Metastatic Liver Carcinoma in the Lung (tissue), 2 donors: ENCODE results near the gene CD9.

DNA sequence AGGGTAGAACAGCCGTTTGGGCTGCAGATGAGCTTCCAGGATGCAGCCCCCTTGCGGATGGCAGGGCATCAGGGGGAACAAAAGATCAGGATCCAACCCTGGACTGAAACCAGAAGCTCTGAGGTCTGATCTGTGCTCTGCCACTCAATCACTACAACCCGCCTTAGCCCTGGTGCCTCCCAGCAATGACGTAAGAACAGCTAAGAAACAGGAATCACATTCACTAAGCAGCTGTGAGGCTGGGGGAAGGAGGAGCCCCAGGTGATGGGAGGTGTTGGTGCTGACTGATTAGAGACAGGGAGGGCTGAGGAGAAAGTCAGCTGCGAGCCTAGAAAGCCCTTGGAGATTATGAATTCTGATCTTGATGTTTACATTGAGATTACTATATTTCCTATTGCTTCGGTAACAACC lies 6.3 kb upstream of the CD9 start:
- PRO-cap, 2 experiments: peak in 1 of 2 experiments; most common plus-strand start position 234 of the sequence (in 1); most common minus-strand start position 120 of the sequence (in 1)

- PRO-cap, 2 experiments: peak in 2 of 2 experiments; most common plus-strand start chr12:6200374 (in 2); most common minus-strand start chr12:6200909 (in 1)
These were observed at the start of gene CD9 for GRCh38 chr12:6200299-6201120. Gene CD9, plus strand, starts transcription at chr12:6200400.

DNA sequence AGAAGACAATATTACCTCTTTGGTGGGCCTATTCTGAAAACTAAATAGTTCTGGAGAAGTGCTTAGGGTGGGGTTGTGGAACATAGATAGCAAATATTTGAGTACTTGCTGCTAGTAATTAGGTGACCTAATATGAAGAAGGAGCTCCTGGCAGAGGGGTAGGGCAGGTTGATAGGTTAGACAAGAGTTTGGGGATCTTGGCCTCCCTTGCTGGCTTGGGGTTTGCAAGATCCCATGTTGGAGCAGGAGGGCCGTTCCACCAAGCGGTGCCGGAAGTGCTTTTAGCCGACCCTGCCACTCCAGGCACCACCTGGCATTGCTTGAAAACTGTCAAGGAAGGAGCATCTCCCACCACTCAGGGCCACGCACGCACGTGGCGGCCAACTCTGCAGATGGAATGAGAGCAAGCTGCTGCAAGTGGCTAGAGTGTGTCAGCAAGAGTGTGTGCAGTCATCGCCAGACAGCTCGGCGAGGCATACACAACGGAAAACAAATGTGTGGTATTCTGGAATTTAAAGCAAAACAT lies 11.0 kb downstream of the CD9 start:
- PRO-cap, 2 experiments: no peak in any of the 2 experiments

- PRO-cap, 2 experiments: no peak in any of the 2 experiments
These were observed 24.4 kb downstream of the CD9 start for GRCh38 chr12:6224404-6225287.

DNA sequence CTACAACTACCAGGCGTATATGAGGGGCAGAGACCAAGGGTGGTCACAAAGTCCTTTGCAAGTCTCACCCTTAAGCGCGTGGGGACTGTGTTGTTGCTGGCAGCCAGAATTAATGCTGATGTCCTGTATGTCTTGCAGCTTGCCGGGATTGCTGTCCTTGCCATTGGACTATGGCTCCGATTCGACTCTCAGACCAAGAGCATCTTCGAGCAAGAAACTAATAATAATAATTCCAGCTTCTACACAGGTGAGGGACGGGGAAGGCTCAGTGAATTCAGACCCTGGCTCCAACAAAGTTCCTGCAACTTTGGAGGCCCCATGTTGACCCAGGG lies 25.1 kb downstream of the CD9 start:
- PRO-cap, 2 experiments: no peak in any of the 2 experiments

DNA sequence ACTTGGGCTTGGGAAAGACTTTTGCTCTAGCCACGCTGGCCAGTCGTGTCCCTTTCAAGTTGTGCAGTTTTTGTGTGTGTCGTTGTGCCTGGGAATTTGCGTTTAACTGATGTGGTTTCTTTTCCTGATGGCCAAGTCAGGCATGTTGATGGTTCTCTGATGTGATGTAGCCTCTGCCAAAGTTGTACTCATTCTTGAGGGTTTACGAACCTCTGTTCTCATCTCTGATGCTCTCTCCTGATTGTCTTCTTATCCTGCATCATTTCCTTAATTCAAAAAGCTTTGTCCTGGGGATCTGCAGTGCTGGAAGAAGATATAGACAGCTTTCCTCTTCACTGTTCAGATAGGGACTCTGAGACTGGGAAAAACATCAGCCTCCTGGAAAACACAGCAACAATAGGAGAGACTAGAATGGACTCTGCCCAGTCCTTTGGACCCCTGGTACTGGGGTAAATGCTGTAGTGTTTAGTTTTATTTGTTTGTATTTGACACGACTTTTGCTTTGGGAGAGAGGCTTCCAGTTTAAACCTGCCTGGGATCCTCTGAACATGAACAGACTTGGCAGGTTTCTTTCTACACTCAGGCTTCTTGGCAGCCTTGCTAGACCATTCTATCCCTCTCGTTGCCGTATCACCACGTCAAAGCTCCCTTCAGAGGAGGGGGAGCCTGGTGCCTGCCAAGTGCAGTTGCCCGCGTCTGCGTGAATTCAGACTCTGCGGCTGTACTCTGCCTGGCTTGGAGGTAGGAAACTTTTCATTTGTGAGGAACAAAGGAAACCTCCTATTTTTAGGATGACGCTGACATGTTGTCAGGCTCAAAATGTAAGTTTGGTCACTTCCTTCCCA lies 25.6 kb downstream of the CD9 start:
- PRO-cap, 2 experiments: peak in 1 of 2 experiments; most common minus-strand start position 737 of the sequence (in 1)

- PRO-cap, 2 experiments: no peak in any of the 2 experiments
These were observed 44.2 kb upstream of the PLEKHG6 start for GRCh38 chr12:6266136-6266870.

DNA sequence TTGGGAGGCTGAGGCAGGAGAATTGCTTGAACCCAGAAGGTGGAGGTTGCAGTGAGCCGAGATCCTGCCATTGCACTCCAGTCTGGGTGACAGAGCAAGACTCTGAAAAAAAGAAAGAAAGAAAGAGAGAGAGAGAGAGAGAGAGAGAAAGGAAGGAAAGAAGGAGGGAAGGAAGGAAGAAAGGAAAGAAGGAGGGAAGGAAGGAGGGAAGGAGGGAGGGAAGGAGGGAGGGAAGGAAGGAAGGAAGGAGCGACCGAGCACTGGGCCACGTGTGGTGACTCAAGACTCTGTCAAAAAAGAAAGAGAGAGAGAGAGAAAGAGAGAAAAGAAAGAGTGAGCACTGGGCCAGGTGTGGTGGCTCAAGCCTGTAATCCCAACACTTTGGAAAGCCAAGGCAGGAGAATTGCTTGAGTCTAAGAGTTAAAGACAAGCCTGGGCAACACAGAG lies 16.4 kb upstream of the PLEKHG6 start:
- PRO-cap, 2 experiments: no peak in any of the 2 experiments

GRCh38 chr12:6368006-6368599 lies 7.3 kb downstream of the SCNN1A start:
- PRO-cap, 2 experiments: no peak in any of the 2 experiments

DNA sequence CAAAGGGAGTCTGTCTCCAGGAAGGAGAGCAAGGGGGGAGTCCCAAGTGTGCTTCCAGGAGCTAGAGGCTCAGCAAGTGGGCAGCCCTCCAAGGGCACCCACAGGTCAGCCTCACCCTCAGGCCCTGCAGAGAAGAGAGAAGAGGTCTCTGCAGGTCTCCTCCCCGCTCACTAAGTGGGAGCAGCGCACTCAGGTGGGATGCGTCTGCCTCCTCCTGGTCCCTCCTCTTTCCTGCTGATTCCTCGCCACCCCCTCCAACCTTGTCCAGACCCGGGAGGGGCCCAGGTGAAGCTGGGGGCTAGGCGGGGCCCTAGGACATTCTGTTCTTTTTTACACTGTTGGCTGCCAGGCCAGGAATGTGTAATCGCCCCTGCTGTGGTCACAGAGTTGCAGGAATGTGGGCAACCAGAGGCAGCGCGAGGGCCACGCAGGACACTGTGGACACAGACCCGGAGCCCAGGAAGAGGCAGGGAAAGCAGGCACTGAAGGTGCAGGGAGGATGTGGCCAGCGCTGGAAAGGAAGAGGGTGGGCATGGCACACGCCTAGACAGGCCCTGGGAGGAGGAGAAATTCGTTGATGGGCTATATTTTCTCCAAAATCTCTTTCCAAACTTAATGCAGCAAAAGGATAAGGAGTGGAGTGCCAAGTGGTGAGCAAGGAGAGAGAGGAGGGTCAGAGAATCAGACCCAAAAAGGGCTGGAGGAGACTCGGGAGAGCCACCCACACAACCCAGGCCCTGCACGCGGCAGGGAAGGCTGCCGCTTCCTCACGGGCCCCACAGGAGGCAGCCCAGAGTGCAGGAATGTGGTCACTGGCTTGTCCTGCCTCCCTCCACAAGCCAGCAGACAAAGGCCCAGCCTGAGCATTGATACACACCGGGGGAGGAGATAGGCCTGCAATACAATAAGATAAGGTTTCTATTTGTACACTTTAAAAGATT lies 913 bp upstream of the SCNN1A start:
- PRO-cap, 2 experiments: peak in 2 of 2 experiments; most common plus-strand start position 408 of the sequence (in 2); most common minus-strand start position 233 of the sequence (in 2)

DNA sequence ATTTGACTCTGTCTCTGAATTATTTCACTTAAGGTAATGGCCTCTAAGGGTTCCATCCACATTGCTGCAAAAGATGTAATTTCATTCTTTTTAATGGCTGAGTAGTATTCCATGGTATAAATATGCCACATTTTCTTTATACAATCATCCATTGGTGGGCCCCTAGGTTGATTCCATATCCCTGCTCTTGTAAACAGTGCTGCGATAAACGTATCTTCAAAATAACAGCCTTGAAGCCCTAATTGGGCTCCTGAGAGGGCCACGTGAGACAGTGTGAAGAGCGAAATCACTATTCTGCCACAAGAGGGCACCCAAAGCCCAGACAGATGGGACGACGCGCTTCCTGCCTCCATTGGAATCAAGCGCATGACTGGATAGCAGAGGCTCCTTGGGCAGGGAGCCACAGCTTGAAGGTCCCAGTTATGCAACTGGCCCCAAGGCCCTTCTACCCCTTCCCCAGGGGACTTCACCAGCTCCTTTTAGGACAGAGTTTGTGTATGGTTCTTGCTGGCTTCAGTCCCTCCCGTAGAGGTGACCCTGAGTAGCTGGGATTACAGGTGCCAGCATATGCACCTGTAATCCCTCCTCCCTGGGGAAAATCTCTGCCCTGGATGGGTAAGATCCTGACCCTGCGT lies 21.2 kb upstream of the CD27 start:
- PRO-cap, 2 experiments: no peak in any of the 2 experiments

GRCh38 chr12:6548385-6549641 lies 7.0 kb downstream of the IFFO1 start:
- PRO-cap, 2 experiments: no peak in any of the 2 experiments

DNA sequence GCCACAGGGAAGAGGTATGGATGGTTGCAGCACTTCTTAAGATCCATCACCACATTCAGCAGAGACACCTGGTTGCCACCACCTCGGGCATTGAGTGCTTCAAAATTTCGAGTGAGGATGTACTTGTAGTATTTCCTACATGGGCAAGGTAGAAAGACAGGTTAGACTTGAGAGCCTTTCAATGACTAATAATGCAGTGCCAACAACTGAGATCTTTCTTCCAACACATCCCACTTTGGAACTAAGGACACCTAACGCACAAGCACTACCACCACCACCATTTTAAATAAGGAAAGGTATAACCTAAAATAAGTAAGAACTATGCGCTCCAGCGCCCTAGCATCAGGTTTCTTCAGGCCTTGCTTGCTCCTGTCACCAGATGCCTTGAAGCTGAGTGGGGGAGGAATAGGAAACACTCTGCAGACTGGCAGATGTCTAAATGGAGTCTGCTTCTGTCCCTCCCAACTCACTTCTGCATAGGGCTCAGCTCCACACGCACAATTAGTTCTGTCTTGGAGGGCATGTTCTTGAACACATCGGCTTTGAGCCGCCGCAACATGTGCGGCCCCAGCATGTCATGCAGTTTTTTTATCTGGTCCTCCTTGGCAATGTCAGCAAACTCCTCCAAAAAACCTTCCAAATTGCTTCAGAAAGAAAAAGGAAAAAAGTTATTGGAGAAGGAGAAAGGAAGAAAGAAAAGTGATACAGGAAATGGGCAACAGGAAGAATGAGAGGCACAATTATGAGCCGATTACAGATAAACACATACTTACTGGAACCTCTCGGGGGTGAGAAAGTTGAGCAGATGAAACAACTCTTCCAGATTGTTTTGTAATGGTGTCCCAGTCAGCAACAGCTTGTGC lies 15.0 kb downstream of the CHD4 start:
- PRO-cap, 2 experiments: no peak in any of the 2 experiments

DNA sequence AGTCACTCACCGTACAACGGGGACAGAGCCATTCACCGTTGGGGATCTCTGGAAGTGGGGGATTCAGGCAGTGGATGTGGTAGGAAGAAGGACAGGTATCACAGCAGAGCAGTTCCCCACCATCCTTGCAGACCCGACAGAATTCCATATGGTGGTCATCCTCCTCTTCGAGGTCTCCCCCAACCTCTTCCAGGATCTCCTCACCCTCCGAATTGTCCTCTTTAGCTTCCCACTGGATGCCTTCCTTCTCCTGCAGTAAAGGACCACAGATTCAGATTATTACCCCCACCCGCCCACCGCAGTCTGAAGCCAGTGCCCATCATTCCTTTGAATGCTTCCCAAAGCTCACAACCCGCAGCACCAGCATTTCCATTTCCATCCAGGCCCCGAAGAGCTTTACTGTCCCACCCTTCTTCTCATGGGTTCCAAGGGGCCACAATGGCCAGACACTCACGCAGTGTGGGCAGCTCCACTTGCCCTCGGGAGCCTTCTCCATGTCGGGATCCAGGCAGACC lies 7.4 kb downstream of the CHD4 start:
- PRO-cap, 2 experiments: no peak in any of the 2 experiments

GRCh38 chr12:6613446-6614268 lies 6.5 kb upstream of the CHD4 start:
- PRO-cap, 2 experiments: peak in 1 of 2 experiments; most common plus-strand start chr12:6614073 (in 1)

GRCh38 chr12:6652516-6653512 lies 5.6 kb upstream of the ACRBP start:
- PRO-cap, 2 experiments: no peak in any of the 2 experiments

DNA sequence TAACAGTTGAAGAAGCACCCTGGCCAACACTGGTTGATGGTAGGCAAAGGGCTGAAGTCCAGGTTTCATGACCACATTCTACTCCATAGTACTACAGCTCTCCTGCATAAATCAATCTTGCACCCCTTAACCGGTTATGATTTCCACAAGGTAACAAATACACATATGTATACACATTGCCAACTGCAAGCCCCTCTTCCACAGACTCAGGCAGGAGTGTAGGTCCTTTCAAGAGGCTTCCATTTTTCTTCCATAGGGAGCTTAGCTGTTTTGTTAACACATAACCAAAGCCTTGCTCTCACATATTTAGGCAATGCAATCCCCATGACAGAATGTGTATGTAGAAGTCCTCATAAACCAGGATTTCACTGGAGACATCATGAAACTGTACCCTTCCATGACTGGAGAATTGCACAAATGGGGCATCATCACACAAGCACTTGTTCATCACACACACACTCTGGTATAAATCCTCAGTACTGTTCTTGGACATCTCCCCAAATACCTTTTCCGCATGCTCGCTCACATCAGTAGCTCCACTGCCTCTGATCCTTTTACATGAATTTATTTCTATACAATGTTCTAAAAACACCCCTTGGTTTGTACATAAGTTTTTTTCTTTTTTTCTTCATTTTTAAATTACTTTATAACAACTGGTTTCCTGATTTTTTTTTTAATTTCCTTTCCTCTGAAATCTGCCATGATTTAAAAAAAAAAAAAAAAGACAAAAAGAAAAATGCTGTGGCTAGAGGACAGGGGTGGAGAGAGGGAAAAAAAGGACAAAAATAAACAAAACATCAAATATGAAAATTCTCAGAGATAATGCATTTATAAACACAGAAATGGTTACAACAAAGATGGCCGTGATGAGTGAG lies 3.2 kb upstream of the ING4 start:
- PRO-cap, 2 experiments: no peak in any of the 2 experiments

DNA sequence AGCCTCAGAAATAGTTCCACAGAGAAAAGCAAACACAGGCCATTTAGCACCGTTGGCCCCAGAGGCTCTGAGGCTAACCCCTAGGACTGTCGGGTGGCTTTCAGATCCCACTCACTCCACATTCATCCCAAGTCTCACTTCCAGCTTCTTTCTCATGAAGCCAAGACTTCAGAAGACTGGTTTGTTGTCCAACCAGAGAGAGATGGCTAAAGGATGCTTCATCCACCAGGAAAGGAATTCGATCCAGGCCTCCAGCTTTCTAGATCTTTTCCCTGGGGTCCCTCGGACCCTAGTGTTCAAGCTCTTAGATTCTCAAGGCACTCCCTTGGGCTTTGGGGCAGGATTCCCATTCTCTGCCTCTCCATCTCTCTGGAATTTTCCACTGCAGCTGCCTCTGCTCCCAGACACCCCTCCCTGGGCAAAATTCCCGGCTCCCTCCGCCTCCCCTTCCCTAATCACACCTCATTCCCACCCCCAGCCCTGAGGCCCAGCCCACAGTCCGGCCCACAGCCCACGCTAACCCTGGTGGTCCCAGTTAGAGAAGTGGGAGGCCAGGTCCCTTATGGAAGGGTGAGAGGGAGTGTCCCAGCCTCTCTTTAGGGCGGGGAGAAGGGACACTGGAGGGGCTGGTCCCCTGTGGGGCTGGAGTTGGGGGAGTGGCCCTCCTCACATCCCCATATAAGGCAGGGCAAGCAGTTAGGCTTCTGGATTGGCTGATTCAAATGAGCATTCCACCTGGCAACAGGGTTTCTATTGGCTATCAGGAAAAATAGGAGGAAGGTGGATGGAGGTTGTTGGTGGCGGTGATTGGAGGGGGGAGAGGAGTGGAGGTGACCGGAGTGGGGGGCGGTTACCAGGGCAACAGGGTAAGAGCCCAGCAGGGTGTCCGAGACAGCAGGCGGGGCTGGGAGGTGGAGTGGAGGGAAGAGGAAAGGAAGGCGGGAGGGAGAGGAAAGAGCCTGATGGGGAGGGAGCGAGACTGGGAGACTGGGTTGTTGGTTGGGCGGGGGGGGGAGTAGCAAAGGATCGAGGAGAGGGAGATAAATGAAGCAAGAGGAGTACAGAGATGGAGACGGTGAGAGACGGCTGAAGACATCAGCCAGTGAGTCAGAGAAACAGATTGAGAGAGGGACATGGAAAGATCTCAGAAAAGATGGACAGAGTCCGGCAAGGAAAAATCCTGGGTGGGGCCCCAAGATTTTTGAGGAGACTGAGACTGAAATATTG lies 2.1 kb upstream of the PTMS start:
- PRO-cap, 2 experiments: peak in 2 of 2 experiments; most common plus-strand start position 897 of the sequence (in 1); most common minus-strand start position 291 of the sequence (in 2)

DNA sequence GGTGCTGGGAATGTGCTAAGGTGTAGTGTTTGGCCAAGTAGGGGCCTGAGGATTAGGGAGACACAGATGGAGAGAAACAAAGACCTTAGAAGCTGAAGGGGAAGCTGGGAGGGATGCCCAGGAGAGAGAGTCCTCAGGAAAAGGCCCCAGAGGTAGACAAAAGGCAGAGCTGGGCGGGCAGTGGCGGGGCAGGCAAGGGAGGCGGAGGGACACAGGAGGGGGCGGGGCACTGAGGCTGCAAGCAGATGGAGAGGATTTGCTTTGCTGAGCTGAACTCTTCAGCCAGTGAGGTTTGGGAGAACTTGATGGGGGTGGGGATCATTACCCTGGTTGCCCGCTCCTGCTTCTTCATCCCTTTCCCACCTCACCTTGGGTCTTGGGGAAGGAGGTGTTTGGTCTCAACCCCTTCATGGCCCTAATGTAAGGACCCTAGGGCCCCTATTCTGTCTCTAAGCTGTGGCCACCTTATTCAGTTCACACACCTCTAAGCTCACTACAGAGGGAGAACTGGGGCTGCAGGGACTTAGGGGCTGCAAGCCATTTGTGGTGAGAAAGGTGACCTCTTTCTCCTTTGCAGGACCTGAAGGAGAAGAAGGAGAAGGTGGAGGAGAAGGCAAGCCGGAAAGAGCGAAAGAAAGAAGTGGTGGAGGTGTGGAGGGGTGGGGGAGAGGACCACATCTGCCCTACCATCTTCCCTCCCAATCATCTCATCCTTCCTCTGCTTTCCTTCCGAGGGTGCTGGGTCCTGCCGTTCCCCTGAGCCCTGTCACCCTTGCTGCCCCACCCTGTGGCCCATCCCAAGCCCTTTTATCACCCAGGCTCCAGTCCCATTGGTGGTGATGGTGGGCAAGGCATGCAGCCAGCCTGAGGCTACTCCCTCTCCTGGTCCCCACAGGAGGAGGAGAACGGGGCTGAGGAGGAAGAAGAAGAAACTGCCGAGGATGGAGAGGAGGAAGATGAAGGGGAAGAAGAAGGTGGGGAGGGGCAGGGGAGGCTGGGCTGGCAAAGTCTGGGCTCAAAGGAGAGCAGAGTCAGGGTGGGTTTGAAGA lies 3.0 kb upstream of the LAG3 start:
- PRO-cap, 2 experiments: no peak in any of the 2 experiments

DNA sequence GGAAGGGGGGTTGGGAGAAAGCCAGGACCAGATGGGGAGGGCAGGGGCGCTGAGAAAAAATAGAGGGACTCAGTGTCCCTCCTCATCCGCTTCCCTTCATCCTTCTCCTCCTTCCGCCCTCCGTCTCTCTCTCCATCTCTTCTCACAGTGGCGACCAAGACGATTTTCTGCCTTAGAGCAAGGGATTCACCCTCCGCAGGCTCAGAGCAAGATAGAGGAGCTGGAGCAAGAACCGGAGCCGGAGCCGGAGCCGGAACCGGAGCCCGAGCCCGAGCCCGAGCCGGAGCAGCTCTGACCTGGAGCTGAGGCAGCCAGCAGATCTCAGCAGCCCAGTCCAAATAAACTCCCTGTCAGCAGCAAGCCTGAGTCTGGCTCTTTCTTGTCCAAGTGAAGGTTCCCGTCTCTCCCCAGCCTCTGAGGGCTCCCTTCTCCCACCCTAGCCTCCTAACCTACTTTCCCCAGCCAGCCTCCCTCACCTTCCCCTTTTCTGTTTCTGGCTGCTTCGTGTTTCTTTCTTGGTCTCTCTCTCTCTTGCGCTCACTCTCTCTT lies 5.8 kb downstream of the LAG3 start:
- PRO-cap, 2 experiments: no peak in any of the 2 experiments